Epithelial cell of prostate (primary cell): ENCODE measurements around a stretch of chr3.

- RRBS: no CpG with 5 or more reads among the region's 3 CpGs
Observed at GRCh38 chr3:114231638-114232036, 5.7 kb downstream of the ZNF80 start.

DNA sequence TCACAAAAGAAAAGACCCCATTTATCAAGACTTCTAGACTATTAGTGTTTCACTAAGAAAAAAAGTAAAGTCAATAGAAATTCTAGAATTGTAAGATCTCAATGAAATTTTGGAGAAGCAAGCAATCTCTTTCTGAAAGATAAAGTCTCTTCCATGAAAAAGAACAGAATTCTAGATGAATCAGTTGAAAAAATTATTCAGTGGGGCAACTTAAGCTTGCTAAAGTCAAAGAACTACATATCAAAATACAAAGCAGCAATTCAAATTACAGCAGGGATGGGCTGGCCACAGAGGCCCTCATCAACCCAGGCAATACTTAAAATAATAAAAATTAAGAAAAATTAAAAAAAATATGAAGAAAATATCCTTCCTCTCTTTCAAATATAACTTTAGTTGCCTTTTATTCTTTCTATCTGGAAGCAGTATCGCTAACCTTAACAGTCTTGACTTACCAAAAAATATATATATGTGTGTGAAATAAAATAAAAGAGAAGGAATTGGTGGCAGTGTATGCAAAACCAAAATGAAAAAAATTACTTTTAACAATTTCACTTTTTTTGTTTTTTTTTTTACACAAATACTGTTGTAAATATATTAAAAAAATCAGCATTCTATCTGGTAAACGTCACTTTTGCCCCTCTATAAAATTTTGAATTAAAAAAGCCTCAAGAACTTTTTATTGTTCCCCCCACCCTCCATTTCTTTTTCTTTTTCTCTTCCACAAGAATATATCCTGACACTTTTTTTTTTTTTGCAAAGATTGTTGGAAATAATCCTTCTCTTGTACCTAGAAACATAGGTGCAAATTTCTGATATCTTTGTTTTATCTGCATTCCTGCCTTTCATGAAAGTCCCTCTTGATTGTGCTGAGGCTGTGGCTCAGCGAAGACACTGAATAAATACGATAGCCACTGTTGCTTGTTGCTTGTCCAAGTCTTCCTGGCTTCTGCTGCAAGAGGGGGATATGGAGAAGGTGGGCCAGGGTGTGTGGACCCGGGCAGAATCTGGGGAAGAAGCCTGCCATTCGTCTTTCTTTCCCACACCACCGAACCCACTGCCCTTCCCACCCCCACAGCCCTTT, 43.9 kb downstream of the TIGIT start:
- RRBS: no CpG with 5 or more reads among the region's 7 CpGs

DNA sequence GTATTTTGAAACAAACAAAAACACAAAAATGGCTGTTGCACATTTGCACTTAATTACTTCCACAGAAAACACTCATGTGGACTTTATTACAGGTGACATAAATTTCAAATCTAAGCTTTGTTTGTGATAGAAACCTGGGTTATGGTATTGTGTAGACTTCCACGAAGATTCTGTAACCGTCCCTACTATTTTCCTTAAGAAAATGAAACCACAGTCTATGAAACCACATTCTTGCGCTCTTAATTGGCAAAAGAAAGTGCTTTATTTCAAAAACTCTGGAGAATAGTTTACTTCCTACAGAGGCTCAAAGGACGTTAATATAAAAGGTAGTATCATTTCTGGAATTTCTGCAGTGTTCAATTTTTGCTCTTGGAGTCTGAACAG, 123.4 kb downstream of the TIGIT start:
- RRBS: no CpG with 5 or more reads among the region's 4 CpGs

DNA sequence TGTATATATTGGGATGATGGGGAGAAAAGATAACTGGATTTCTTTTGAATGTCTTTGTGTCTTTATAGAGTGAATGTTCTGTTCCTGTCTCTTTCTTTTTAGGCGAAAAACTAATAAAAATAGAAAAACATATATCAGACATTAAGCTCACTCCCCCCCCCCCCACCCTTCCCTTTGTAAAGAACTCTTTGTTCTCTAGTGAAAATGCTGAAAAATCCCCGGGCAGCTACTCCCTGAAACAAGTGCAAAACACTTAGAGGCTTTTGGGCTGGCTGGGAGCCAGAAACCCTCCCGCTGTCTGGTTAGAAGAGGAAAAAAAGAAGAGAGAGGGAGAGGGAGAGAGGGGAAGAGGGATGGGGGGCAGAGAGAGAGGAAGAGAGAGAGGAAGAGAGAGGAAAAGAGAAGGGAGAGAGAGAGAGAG, 160.0 kb downstream of the TIGIT start:
- RRBS: no CpG with 5 or more reads among the region's 3 CpGs

GRCh38 chr3:114474869-114475386, 181.1 kb downstream of the TIGIT start:
- RRBS: no CpG with 5 or more reads among the region's 1 CpG

DNA sequence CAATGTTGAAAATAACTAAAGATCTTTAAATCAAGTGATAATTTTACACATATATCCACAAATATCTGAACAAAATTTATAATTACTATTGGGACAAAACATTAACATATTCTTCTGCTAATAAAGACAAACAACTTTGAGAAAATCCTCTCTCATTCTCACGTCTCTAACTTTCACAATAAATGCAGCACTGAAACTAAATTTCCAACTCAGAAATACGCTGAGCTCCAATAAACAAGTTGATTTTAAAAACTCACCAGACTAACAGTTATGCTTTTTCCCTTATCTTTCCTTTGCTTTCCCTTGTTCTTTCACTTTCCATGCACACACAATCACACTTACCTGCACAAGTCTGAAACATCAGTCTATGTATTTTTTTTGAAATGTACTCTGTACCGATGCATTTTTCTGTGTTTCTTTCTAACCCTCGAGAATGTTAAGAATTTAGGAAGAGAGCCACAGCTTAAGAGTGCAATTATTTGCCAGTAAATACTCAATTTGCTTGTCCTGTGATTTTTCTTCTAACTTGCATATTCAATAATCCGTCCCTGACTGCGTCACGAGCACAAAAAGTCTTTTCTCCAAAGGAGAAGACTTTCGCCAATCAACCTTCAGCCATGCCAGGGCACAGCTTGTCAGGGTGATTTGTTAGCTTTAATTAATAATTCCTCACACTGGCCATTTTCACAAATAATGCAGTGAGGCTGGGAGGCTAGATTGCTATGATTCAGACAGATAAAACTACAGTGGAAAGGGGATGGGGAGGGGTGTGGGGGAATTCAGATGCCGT, 388.3 kb downstream of the ZBTB20 start:
- RRBS: no CpG with 5 or more reads among the region's 9 CpGs

GRCh38 chr3:114984127-114984747, 162.9 kb downstream of the ZBTB20 start:
- RRBS: no CpG with 5 or more reads among the region's 2 CpGs

- RRBS: no CpG with 5 or more reads among the region's 2 CpGs
Observed at GRCh38 chr3:114991868-114992392, 155.2 kb downstream of the ZBTB20 start.

- RRBS: 1% methylated on average over 24 of the region's 49 CpGs
Observed at GRCh38 chr3:115147750-115148528, 851 bp upstream of the ZBTB20 start.

GRCh38 chr3:115657866-115658701, 34.8 kb downstream of the GAP43 start:
- RRBS: no CpG with 5 or more reads among the region's 39 CpGs

GRCh38 chr3:115783657-115784812, 160.7 kb downstream of the GAP43 start:
- RRBS: 2% methylated on average over 5 of the region's 88 CpGs

- RRBS: no CpG with 5 or more reads among the region's 2 CpGs
Observed at GRCh38 chr3:117276703-117277122, 831.4 kb upstream of the LSAMP start.

DNA sequence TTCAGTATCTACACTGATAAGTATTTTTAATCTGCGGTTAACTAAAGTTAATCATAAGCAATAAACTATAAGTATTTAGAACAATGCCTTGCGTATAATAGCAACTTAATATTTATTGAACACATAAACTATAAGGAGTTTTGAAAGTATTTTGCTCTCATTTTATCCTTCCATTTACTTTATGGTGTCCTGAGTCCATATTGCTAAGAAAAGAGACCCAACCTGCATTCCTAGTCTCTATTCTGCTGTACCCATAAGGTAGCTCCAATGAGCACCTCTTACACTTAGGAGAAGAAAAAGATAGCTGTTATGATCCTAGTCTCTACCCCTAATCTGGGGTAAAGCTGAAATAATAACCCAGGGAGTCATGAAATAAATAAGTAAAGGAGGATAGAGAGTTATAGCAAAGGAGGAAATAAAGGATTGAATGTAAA, 268.7 kb downstream of the IGSF11 start:
- RRBS: no CpG with 5 or more reads among the region's 2 CpGs

DNA sequence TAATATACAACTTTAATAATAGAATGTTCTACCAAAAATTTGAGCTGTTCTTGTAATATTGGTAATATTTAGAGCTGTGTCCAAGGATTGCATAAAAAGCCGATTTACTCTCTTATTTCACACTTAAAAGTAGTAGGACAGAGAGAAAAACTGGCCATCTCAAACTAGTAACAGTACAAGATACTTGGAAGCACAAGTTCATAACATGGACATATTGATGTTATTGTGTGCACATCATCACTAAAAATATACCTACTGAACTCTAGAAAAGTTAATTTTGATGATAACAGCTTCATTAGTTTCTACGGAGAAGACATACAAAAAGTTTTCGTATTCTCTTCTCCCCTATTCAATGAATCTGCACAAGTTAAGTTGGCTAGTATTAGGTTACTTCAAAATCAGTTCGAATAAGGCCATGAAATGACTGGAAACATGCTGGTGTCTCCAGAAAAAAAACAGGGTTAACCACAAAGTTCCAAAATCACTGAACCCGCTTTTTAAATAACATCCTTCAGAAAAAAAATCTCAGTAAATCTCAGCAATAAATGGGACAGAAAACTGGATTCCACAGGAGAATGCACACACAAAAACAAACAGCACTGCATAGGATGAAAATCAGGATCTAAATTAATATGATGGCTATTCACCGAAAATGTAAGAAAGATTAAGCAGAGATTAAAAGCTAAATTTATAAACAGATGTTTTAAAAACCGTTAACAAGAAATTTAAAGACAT, 1.3 kb downstream of the IGSF11 start:
- RRBS: no CpG with 5 or more reads among the region's 7 CpGs

- RRBS: no CpG with 5 or more reads among the region's 3 CpGs
Observed at GRCh38 chr3:119646919-119647591, 13.3 kb downstream of the POPDC2 start.

DNA sequence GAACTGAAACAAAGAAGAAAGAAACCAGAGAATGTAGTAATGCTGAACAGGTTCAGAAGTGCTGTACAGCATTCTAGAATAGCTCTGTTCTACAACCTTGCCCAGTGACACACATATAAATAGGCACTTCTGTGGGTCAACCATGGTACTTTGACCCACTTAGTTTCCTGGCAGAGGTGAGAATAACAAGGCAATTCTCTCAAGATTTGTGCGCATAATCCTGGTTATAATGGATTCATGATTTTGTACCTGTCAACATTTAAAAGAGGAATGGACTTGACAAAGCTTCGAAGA, 12.3 kb downstream of the CFAP91 start:
- RRBS: no CpG with 5 or more reads among the region's 2 CpGs

DNA sequence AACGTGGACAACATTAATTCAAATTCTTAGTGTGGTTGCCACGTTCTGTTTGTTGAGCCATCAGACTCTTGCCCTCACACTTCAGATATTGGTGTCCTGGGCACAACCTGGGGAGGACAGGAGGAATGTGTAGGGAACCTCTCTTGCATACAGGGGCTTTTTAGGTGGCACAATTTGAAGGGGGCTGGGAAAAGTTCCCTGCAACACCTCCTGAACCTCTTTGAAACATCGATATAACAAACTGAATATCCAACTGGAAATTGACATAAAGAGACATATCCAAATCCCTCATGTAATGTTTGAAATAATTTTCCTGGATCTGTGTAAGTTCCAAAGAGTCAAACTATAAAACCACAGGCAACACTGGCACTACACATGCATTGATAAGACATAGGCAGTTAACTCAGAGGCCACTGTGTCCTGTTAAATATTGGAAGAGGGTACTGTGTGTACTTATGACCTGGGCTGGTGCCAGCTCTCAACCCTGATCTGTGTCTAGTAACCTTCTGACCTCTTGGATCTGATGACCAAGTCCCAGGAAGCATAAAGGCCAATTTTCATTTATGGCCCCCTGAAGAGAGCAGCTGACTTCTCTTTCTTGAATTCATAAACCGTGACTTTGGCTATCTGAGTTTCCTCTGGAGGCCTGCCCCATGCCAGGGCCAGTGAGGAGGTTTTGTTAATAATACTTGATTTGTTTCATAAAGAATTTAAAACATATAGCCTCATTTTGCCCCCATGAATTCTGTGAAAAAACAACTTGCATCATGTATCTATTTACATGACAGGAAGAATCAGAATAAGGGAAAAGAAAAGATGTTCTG, 4.5 kb downstream of the NR1I2 start:
- RRBS: no CpG with 5 or more reads among the region's 4 CpGs

- RRBS: no CpG with 5 or more reads among the region's 5 CpGs
Observed at GRCh38 chr3:120043097-120043613, 51.1 kb downstream of the GSK3B start.

DNA sequence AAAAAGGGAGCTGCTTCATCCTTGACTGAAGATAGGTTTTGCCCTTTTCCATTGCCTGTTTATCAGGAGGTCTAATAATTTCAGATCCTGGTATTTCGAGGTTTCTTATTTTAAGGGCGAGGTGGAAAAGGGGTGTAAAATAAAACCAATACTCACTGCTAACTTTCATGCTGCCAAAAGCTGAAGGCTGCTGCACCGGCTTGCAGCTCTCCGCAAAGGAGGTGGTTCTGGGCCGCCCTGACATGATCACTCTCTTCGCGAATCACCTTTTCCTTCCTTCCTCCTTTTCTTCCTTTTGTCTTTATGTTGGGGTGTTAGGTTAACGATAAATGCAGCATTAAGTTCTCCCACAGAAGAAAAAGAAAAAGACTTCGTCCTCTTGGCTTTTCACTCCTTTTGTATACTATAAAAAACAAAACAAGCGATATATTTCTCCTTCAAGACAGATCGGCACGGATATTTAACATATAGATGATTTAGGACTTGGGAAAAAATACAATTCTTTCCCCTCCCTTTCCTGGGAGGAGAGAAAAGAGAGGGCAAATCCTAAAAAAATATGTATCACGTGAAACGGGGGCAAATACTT, 963 bp downstream of the GSK3B start:
- RRBS: no CpG with 5 or more reads among the region's 14 CpGs

DNA sequence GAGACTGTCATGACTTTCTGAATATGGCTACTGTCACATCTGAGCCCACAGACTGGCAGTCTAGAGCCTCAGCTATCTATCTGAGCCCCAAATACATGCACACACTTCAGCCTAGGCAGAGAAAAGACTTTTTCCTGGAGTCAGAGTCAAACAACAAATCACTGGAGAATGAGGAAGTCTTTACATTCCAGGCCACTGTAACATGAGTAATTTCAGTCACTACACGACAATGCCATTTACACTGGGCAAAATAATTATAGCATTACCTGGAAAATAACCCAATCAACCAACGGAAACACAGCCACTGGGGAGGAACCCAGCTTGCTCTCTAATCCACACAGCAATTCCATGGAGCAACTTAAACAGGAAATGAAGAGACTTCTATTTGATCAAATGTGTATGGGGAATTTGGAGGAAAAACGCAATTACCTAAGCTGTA, 15.2 kb downstream of the FSTL1 start:
- RRBS: no CpG with 5 or more reads among the region's 3 CpGs